Umbilical cord (tissue), 2 donors: Measurements from ENCODE around the genes PRRX2 and GPR107.

DNA sequence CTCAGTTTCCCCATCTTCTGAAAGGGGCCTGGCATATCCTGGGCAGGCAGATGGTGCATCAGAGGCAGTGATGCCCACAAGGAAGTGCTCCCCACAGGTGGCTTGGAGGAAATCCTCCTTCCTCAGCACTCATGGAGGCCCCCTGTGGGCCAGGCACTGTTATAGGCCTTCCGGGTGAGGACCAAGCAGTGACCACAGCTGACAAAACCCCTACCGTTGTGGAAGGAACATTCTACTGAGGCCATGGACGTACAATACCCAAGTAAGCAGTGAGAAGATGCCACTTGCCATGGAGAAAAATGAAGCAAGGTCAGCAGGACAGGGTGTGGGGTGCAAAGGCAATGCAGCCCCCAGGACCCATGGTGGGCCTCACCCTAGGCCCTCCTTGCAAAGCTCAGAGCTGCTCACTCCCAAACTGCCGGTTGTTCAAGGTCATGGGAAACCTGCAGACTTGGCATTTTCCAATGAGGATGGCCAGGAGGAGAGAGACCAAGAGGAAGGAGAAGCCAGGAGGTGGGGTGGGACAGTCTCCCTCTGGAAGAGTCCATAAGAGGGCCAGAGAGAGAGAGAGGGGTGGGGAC, 51.2 kb downstream of the C9orf50 start:
- RAMPAGE, long total RNA = no peak

- RAMPAGE, long total RNA = no peak
Observed at GRCh38 chr9:129575050-129575763, 45.7 kb downstream of the C9orf50 start.

- RAMPAGE, long total RNA = no peak
Observed at GRCh38 chr9:129627535-129628624, 1.9 kb downstream of the NTMT1 start.

DNA sequence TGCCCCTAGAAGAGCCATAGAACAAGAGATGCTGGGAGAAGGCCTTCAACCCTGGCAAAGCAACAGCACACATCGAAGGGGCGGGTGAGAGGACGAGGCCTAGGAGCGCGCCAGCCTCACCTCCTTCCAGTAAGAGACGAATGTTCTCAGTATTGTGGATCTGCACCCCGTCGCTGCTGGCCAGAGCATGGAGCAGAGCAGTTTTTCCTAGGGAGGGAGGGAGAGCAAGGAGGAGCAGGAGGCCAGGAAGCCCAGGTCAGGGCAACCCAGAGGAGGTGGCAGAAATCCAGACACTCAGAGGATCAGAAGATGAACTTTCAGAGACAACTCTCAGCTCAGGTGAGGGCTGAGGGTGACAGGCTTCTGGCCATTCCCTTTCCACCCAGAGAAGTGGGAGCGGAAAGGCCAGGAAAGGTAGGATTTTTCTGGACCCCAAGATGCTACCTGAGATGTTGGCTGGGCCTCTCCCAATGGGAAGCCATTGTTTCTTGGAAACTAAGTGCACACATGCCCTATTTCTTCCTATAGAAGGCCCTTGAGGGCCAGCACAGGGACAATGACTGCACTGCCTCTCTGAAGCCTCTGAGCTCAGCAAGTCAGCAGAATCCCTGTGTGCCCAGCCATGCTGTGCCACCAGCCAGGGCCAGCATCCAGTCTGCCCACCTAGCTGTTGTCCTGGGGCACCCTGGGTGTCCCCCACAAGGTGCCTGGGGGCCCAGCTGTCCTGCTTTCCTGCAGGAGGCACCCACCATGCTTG, 3.3 kb downstream of the ASB6 start:
- RAMPAGE, long total RNA = no peak

GRCh38 chr9:129665117-129665898, at the start of gene PRRX2:
Gene PRRX2, plus strand, starts transcription at chr9:129665647.
- RAMPAGE, long total RNA = no peak

DNA sequence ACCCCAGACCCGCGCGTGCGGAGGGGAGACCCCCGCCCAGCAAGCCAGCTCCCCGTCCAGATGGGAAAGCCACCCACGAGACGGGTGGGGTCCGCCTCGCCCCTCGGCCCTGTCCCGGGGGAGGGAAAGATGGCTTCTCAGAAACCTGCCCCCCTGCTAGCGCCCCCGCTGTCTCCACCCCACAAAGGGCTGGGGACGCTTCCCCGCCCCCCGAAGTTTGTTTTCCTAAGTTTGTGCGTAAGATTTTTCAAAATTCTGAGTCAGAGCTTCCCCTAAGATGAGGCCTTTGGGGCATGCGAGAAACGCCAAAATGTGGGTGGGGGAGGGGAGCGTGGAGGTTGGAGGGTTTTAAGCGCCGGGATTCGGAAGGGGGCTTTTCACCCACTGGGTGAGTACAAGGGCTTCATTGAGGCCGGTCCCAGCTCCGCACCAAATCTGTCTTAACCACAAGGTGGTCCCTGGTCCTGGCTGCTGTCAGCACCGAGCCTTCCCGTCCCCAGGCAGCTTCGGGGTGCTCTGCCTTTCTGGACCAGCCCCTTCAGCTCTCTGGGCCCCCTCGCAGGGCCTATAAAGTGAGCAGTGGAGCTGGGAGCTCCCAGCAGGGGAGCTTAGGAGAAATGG, 32.3 kb downstream of the PRRX2 start:
- RAMPAGE, long total RNA = no peak

DNA sequence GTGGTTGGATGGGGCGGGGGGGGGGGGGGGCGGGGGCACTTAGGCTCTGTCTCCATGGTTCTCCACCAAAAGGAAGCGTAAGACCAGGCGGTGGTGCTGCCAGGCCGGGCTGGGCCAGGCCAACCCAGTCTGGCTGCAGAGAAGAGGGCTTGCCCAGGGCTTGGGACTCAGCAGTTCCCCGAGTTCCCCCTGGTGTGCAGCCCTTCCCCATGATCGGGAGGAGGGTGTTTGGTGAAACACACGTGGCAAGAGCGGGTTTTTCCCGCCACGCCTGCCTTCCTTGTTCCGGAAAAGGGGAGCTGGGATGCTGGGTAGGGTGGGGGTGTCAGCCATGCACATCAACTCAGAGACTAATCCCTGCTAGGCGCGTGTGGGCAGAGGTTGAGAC, 32.8 kb downstream of the PRRX2 start:
- RAMPAGE, long total RNA = no peak

- RAMPAGE, long total RNA = no peak
Observed at GRCh38 chr9:129712263-129713238, 40.3 kb downstream of the PTGES start.

DNA sequence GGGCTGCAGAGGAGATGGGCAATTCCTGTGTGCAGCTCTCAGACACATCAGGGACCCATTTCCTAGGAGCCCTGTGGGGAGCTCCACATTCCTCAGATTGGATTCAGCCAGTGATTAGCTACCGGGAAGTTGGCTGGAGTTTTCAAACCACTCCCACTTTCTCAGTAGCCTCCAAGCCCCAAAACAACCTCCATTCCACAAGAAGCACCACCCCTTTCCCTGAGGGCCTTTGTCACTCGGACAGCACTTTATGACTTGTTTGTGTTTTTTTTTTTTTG, 9.2 kb upstream of the PTGES start:
- RAMPAGE, long total RNA = no peak

GRCh38 chr9:129887746-129888332, 52.6 kb downstream of the USP20 start:
- RAMPAGE, long total RNA = no peak

DNA sequence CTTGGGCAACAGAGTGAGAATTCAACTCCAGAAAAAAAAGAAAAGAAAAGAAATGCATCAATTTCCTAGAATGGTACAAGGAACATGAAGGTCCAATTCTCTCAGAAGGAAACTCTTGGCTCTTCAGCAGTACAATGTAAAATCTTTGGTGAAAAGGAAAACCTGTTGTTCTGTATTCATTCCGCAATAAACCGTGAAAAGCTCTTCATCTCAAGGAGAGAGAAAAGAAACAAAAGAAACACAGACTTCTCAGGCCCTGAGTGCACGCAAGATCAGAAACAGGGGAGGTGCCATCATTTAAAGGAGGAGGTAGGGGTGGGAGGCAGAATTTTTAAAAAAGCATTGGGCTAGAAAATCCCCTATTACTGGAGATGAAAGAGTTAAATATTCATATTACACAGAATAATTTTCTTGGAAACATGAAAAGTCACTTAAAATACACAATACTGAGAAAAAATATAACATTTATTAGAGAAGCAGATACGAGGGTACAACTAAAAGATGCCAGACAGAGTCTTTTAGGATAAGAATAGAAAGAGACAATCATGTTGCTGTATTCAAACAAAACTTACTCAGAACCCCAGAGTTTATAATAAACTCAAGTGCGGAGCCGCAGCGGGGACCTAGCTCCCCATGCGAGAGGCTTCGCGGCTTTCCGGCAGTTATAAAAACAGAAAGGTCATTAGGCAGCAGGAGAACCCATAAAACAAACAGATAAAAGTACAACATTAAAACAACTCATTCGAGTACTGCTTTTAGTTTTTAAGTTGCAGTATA, 56.4 kb downstream of the USP20 start:
- RAMPAGE, long total RNA = no peak

- RAMPAGE, long total RNA = no peak
Observed at GRCh38 chr9:129902764-129903109, 67.5 kb downstream of the USP20 start.

DNA sequence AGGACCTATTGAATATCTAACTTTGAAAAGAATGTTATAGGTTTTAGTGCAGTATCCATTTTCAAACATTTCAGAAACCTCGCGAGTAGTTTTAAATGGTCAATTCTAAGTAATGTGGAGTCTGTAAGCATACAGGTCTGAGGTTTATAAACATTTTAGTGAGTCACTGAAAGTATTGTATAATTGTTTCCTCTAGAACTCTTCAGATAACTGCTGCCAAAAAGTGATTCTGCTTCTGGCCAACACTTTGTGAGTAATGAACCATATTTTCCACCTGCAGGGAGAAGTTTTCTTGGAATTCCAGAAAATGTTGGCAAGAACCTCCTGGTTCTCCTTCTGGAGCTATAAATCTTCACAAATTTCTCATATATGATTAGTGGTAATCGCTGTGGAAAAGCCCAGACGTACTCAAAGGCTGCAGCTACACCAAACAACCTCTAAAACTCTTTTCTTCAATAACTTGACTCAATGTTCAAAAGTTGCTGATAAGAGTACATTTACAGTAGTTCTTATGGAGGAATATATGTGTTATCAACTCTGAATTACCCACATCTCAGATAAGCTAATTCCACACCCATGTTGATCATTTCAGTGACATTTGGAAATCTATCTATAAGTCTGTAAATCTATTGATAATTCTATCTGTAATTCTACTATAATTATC, 74.2 kb downstream of the FNBP1 start:
- RAMPAGE, long total RNA = no peak

DNA sequence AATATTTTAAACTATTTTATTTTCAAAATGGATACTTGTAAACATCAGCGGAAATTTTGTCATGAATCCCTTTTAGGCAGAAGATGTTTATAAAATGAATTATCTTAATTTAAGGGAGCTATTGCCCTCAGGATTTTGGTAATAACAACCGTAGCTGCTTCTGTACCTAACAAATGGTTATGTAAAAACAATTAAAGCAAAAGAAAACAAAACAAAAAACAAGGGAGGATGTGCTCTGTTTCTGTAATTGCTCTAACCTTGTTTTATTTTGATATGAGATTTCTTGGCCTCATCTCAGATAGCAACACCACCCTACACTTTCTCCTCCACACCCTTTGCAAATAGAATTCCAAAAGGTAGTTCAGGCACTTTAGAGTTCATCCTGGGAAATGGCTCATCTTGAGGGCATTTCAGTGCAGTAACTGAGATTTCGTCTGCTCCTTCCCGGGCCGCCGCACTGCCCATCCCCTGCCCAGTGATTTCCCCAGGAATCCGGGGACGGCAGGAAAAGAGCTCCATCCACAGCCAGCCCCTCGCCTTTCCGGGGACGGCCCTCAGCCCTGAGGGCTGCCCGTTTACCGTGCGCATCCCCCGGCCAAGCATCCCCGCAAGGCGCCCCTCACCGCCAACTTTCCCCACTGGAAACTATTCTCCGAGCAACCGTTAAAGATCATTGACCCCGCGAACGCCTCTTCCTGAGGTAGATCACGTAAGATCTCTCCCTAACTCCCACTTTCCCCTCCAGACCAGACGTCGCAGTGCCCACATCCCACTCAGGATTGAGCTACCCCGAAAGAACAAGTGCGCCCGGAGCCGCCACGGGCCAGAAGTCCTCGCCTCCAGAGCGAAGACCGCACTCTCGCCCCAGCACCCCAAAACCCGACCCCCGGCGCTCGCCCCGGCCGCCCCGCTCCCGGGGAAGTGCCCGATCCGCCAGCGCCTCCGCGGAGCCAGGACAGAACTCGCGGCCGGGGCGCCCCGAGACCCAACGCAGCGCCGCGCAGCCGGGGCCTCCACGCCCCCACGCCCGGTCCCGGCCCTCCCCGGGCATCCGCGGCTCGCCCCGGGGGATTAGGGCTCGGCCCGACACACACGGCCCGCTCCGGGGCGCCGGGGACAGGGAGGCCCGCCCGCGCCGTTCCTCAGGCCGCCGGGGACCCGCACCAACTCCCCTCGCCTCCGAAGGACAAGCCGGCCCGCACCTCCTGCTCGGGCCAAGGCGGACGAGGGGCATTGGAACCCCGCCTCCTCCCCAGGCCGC, 989 bp downstream of the FNBP1 start:
- RAMPAGE, long total RNA = no peak

DNA sequence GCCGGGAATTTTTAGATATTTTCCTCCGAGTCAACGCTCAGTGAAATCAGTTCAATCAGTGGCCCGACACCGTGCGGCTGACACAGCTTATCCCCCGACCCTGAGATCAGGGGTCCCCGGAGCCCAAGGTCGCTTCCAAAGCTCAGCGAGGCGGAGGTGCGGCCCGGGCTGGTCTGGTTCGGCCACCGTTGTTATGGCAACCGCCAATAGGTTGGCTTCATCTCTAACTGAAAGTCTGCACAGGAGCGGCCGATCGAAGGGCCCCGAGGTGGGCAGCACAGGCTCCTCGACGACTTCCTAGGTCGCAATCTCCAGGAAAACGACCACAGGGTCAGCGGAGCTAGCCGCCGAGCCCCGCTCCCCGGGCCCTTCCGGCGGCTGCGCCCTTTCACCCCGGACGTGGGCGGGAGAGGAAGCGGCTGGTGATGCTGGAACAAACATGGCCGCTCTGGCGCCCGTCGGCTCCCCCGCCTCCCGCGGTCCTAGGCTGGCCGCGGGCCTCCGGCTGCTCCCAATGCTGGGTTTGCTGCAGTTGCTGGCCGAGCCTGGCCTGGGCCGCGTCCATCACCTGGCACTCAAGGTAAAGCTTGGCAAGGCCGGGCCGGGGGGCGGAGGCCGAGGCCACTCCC, at the start of gene GPR107:
TSS of gene GPR107 (plus strand) at position 413 of the 629 bp plus-strand sequence.
- RAMPAGE, long total RNA = no peak

- RAMPAGE, long total RNA = no peak
Observed at GRCh38 chr9:130187017-130187802, 15.0 kb downstream of the NCS1 start.

GRCh38 chr9:130193307-130193977, 21.2 kb downstream of the NCS1 start:
- RAMPAGE, long total RNA = no peak

GRCh38 chr9:130261279-130261843, 4.2 kb upstream of the HMCN2 start:
- RAMPAGE, long total RNA = no peak

DNA sequence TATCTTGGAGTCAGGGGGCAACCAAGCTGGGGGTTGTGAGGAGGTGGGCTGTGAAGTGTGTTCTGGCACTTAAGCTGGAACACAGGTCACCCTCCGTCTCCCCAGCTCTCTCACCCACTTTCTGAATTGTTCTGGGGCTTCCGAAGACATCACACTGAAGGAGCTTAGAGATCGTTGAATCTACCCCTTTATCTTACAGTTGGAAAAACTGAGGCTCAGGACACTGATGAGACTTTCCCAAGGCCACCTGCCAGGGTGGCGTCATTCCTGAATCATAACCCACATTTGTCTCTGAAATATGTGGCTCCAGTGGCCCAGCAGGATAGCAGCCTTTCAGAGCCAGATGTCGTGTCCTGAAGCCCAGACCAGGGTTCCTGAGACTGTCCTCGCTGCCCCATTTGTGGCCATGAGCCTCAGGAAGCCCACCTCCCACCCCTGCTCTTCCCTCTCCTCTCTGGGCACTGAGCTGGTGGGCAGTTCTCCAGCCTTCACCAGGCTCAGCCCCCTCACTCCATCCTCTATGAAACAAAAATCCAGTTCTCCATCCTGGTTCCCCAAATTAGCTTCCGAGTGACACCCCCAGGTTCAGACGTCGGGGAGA, 2.3 kb downstream of the HMCN2 start:
- RAMPAGE, long total RNA = no peak

GRCh38 chr9:130318034-130318576, 52.5 kb downstream of the HMCN2 start:
- RAMPAGE, long total RNA = no peak